UCH-1 (cell line): ENCODE measurements around a stretch of chr9.

- RRBS, result no CpG with 5 or more reads among the region's 3 CpGs
Measured at GRCh38 chr9:114092540-114092858, 6.6 kb downstream of the KIF12 start.

GRCh38 chr9:114155855-114156320, 551 bp downstream of the COL27A1 start:
- RRBS, result 6% methylated on average over 31 of the region's 58 CpGs

GRCh38 chr9:114168391-114169209, 13.3 kb downstream of the COL27A1 start:
- RRBS, result no CpG with 5 or more reads among the region's 26 CpGs

- RRBS, result no CpG with 5 or more reads among the region's 10 CpGs
Measured at GRCh38 chr9:114176368-114177103, 21.2 kb downstream of the COL27A1 start.

DNA sequence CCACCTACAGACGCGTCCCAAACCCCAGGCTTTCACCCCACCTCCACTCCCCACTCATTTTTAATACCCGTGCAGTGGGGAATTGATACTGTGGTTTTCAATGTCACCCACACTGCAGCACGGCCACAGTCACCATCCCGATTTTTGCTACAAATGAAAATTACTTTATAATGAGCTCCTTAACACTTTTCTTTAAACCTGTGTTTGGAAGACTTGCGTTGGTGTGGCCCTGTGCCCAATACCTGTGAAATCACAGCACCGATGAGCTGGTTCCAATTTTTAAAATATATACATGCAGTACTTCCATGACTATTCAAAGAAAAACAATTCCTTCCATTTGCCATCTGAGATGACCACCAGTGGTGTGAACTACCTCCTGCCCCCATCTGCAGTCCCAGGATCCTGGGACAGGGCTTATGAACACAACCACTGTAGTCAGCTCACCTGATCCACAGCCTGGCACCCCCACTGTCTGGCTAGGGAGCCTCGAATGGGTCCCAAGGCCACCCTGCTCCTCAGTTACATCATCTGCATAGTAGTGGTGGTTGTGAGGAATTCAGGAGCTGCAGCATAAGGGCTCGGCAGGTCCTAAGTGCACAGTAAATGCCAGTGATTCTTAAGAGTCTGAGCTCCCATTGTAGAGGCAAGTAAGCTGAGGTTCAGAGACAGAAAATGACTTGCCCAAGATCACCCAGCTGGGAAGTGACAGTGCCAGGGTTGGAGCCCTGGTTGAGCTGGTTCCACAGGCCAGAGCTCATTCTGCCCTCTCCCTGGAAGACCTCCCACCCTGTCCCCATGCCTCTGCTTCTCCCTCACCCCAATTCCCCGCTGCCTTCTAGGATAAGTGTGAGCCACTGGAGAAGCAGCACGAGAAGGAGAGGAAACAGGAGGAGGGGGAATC, 2.8 kb downstream of the ORM1 start:
- RRBS, result no CpG with 5 or more reads among the region's 11 CpGs

DNA sequence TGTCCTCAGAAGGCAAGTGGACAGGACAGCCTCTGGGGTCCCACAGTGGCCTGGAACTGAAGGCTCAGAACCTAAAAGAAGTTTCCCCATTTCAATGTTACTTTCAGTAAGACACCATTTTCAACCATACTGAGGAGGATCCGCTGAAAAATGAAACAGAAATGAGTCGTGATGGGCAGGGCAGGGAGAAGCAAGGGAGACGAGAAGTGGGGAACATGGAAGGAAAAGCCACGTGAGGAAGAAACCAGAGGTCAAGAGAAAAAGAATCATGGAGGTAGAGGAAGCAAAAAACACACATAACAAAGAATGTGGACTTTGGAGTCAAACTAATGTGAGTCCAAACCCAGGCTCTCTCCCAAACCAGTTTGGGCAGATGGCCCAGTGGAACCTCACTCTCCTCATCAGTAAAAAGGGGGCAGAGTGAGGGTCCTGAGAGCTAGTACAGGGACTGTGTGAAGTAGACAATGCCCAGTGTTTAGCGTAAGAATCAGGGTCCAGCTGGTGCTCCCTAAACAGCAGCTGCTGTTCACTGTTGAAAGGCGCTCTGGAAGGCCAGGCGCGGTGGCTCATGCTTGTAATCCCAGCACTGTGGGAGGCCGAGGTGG, 1.4 kb upstream of the ORM2 start:
- RRBS, result no CpG with 5 or more reads among the region's 9 CpGs

DNA sequence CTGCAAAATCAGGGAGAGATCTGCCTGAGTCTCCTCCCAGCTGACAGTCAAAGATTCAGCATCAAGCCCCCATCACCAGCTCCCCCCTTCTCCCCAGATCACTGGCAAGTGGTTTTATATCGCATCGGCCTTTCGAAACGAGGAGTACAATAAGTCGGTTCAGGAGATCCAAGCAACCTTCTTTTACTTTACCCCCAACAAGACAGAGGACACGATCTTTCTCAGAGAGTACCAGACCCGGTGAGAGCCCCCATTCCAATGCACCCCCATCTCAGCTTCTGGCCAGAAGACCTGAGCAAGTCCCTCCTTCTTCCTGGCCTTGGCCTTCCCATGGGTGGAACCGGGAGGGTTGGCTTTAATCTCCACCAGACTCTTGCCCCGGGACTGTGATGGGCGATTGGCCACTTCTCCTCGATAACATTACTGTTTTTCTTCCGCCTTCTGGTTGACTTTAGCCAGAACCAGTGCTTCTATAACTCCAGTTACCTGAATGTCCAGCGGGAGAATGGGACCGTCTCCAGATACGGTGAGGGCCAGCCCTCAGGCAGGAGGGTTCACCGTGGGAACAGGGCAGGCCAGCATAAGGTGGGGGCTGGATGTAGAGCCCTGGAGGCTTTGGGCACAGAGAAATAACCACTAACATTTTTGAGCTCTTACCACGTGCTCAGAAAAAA, 805 bp downstream of the ORM2 start:
- RRBS, result 50% methylated on average over 1 of the region's 17 CpGs

- RRBS, result no CpG with 5 or more reads among the region's 9 CpGs
Measured at GRCh38 chr9:114331011-114331483, 1.4 kb downstream of the ORM2 start.

- RRBS, result no CpG with 5 or more reads among the region's 5 CpGs
Measured at GRCh38 chr9:114335214-114335661, 5.6 kb downstream of the ORM2 start.

DNA sequence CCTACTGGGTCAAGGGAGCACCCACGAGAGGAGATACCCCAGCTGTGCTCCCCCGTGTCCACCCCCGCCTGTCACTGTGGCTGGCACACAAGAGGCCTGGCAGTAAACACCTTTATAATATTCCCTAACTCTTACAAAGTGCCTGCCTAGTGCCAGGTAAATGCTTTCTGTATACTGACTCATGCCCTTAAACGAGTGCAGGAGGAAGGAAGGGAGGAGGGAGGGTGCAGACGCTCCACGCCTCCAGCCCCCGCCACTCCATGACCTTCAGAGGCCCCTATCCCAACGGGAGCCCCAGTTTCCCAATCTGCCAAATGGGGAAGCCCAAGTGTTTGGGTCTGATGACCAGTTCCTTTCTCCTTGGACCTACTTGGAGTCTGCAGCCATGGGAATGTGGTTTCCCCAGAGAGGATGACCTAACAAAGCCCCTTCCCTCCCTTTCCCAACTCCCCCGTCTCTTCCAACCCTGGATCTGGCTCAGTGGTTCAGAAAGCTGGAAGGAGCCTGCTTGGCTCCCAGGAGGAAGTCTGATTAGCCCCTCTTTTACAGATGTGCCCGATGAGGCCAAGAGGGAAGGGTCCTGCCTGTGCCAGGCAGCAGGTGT, 15.3 kb downstream of the AKNA start:
- RRBS, result no CpG with 5 or more reads among the region's 10 CpGs

GRCh38 chr9:114503522-114504103, 1.7 kb downstream of the WHRN start:
- RRBS, result no CpG with 5 or more reads among the region's 4 CpGs

DNA sequence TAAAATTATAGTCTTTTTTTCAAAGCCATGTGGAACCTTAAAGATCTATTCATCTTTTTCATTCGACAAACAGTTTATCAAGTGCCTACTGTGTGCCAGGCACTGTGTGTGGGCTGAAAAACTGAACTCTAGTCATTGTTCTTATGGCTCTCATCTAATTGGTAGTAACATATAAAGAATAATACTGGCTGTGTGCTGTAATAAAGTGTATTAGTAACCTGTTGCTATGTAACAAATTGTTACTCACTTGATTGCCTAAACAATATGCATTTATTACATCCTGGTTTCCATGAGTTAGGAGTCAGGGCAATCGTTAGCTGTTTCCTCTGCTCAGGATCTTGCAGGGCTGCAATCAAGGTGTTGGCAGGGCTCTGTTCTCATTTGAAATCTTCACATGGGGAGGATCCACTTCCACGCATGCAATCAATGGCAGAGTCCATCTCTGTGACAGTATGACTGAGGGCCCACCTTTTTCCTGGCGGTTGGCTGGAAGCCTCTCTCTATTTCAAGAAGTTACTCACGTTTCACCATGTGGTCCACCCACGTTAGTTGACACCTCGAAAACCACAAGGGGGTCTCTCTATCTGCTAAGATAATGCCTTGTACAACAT, 7.1 kb upstream of the WHRN start:
- RRBS, result no CpG with 5 or more reads among the region's 7 CpGs

GRCh38 chr9:114532411-114533121, 27.3 kb upstream of the WHRN start:
- RRBS, result no CpG with 5 or more reads among the region's 13 CpGs

DNA sequence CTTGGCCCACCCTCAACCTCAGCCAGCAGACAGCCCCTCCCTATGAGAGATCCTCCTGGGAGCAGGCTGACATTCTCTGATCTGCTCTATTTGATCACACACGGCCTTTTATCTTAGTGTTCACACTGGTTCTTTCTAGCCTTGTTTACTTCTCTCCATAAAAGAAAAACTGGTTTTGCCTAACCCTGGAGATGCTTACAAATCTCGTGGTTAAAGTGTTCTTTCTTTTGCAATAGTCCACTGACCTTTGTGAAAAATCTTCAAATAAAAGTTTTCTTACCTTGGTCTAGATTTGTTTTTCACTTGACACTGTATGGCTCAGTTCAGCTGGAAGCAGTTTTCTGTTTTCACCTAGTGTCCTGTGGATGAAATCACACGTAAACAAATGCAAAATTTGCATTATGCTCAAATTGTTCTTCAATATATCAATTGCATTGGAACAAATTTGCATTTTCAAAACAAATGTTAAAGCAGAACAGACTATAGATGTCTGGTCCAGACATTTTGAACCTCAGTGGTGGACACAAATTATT, 29.1 kb upstream of the ATP6V1G1 start:
- RRBS, result no CpG with 5 or more reads among the region's 3 CpGs

GRCh38 chr9:114884843-114885538, 45.4 kb downstream of the TNFSF8 start:
- RRBS, result no CpG with 5 or more reads among the region's 8 CpGs

DNA sequence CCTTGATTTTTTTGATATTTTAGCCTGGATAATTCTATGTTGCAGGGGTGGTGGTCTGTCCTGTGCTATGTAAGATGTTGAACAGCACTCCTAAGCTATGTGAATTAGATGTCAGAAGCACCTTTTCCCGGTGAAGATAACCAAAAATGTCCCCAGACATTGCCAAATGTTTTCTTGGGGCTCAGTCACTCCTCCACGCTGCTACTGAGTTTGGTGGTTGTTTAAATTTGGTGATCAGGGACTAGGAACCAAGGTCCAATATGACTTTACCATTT, 53.4 kb upstream of the TNFSF8 start:
- RRBS, result no CpG with 5 or more reads among the region's 2 CpGs

DNA sequence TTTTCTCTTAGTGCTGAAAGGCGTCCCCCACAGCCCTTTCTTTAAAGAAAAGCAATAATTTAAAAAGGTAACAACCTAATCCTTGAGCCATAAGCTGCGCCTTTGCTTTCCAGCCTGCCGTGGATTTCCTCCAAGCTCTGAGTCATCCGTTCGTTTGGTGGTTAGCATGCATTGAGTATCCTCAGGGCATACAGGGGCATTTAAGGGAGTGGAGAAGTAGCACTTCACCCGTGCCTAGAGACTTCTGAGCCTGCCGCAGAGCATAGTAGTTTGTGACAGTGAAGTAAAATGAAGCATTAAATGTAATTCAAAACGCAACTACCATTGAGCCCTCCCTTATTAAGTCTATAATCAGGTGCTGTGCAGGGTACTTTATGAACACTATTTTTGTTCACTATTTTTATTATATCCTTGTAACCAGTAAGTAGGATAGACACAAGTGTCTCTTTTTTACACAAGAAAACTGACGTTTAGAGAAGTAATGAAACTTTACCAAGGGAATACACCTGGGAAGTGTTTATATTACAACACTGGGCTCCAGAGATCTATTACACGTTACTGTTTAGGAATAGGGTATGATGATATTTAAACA, 1.0 kb upstream of the TNC start:
- RRBS, result no CpG with 5 or more reads among the region's 10 CpGs

- RRBS, result no CpG with 5 or more reads among the region's 11 CpGs
Measured at GRCh38 chr9:116322974-116323575, 169.5 kb downstream of the PAPPA start.

DNA sequence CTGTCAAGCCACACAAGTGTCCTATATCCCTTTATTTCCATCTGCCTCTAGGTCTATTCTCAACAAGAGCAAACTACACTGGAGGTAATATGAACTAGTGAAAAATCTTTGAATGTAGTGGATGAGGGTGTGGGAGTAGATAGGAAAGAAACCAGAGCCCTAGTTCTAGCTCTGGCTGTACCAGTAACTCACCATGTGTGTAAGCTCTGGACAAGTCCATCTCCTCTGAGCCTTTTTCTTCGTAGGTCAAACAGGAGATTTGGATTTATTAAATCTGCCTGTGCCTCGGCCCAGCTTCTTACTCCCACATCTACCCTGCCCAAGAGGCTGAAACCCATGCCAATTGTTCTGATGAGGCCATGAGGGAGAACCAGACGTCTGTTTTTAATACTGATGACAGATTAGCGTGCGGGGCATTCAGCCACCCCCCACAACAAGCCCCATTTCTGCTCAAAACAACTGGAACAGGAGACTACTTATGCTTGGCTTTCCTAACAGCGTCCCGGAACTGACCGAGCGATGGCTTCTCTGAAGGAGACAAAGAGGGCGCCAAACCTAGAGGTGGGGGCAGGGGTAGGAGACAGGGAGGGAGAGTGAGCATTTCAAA, 81.3 kb upstream of the TRIM32 start:
- RRBS, result no CpG with 5 or more reads among the region's 10 CpGs

- RRBS, result no CpG with 5 or more reads among the region's 23 CpGs
Measured at GRCh38 chr9:117214320-117214817, 200.5 kb downstream of the ASTN2 start.